HepG2 (cell line): ENCODE measurements around the gene NIPBL.

DNA sequence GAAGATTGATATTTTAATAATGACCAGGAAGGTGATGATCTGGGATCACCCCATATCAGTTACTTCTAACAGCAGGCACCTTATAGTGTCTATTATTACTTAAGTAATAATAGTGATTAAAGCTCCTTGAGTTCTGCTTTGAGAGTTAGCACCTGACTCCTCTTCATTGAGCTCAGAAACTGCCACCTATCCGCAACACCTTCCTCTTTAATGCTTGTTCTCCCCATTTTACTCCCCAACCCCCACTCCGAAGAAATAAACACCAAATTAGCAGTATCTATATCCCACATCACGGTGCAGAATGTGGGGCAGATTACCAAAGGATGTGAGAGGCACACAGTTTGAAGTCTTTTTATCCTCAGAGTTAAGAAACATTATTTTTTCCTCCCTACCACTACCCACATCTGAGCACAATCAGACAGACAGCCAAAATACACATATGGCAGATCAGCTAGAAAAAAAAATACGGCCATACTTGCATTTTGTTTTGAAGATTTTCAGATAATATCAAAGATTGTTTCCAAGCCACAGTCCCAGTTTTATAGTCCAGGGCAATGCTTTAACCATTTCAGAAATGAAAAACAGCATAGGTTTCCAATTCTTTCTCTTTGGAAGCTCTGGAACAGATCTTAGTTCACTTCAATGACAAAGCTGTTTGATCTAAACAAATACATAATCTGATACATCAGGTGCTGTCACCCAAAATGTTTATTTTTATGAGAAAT is 26.1 kb upstream of the IL7R start:
- RRBS, 2 experiments, result no CpG with 5 or more reads among the region's 4 CpGs
CAGE:
- cytosol, long polyA minus RNA, result no peak
- cytosol, long polyA plus RNA, result no peak
- long polyA plus RNA, result no peak
- nucleus, long polyA minus RNA, result no peak
- nucleus, long polyA plus RNA, result no peak

DNA sequence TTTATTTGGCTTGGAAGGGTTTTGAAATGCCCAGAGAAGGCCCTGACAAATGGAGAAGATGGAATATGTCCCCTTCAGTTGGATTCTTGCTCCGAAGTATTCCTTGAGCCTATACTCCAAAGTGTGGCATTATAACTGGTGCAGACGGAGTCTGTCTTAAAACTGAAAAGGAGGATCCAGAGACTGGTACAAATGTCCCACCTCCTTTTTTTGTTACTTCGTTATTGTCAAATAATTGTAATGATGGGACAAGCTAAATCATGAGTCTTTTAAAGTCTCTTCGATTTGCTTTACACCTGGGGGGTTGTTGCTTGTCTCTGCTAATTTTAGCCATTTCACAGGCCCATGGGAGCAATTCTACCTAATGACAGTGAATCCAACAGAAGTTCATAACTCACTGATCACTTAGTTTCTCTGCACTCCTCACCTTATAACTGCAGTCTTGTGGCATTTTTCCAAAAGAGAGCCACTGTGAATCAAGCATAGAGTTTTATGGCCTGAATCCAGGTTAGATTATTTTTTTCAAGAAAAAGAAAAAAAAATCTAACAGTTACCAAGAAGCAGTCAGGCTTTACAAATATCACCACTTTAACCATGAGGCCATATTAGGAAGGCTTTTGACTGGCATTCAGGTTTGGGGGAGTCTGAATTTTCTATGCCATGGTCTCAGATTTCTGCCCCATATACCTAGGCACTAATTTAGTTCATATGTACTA is 1.6 kb upstream of the IL7R start:
- RRBS, 2 experiments, result no CpG with 5 or more reads among the region's 4 CpGs
CAGE:
- cytosol, long polyA minus RNA, result no peak
- cytosol, long polyA plus RNA, result no peak
- long polyA plus RNA, result no peak
- nucleus, long polyA minus RNA, result no peak
- nucleus, long polyA plus RNA, result no peak

- RRBS, 2 experiments, result no CpG with 5 or more reads among the region's 7 CpGs
CAGE:
- cytosol, long polyA minus RNA, result no peak
- cytosol, long polyA plus RNA, result no peak
- long polyA plus RNA, result no peak
- nucleus, long polyA minus RNA, result no peak
- nucleus, long polyA plus RNA, result no peak
These were observed 2.4 kb downstream of the IL7R start for GRCh38 chr5:35858713-35859953.

DNA sequence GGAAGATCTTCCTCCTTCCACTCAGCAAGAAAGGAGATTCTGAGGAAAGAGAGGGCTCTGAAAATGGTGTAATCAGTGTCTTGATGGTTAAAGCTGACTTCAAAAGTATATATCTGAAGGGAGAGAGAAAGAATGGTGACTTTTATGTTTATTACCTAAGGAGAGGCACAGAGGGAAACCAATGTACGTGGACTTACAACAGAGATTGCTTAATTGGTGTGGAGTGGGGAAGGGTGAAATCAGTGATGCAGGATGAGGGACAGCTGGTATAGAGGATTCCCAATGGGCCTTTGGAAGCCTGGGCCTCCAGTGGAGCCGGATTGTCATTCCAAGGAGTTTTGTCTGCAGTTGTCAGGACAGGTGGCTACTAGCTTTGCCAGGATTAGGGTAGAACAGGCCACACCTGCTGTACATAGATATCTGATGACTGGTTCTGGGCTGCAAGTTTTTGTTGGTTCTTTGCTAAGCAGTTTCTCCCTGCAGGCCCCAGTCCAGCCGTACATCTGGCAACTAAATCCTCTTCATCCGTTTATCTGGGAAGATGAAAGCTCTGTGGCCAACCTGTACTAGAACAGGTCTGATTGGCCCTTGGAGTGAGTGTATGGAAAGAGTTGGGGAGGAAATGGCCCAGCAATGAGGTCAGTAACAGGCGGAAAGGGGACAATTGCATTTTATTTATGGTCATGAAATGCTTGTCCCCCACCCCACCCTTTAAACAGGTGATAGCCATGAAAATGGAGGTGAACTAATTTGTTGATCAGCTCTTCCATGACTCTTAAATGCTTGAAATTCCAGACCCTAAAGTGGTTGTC is 4.3 kb downstream of the SKP2 start:
- RRBS, 2 experiments, result no CpG with 5 or more reads among the region's 5 CpGs
CAGE:
- cytosol, long polyA minus RNA, result no peak
- cytosol, long polyA plus RNA, result no peak
- long polyA plus RNA, result no peak
- nucleus, long polyA minus RNA, result no peak
- nucleus, long polyA plus RNA, result no peak

DNA sequence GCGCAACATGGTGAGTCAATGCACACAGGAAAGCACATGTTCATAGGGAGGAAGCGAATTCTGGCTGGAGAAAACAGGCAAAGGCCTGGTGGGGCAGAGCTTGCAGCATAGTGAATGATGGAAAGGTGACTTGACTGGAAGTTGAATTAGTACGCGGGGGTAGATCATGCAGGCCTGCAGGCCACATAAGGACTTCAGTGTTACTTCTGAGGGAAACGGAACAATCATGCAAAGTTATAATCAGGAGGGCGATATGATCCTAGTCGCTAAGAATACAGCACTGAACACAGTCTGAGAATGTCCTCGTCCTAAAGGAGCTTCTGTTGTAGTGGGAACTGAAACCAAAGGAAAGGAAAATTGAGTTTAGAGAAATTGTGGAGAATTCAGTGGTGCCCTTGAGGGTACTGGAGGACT is 71.9 kb upstream of the RANBP3L start:
- RRBS, 2 experiments, result no CpG with 5 or more reads among the region's 8 CpGs
CAGE:
- cytosol, long polyA minus RNA, result no peak
- cytosol, long polyA plus RNA, result no peak
- long polyA plus RNA, result no peak
- nucleus, long polyA minus RNA, result no peak
- nucleus, long polyA plus RNA, result no peak

DNA sequence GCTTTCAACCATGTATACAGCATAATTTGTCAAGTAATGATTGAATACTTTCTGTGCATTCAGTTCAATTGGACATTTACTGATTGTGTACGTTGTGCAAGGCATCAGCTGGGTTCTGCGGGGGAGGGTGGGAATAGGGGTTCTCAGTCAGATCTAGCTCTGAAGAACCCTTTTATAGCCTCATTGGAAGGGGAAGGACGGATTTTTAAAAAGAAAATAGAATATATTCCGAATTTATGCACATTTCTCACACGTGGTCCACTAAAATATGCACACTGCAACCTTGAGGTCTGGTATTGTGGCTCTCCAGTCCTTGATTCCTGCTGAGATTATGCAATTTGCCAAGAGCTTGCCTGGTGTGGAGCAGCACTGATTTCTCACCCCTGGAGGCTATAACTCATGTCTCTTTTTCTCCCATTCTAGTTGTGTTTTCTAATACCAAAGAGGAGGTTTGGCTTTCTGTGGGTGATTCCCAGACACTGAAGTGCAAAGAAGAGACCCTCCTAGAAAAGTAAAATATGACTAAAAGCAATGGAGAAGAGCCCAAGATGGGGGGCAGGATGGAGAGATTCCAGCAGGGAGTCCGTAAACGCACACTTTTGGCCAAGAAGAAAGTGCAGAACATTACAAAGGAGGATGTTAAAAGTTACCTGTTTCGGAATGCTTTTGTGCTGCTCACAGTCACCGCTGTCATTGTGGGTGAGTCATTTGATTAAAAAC is 1.7 kb downstream of the SLC1A3 start:
- RRBS, 2 experiments, result no CpG with 5 or more reads among the region's 9 CpGs
CAGE:
- cytosol, long polyA minus RNA, result no peak
- cytosol, long polyA plus RNA, result no peak
- long polyA plus RNA, result no peak
- nucleus, long polyA minus RNA, result no peak
- nucleus, long polyA plus RNA, result no peak

- RRBS, 2 experiments, result no CpG with 5 or more reads among the region's 9 CpGs
CAGE:
- cytosol, long polyA minus RNA, result no peak
- cytosol, long polyA plus RNA, result no peak
- long polyA plus RNA, result no peak
- nucleus, long polyA minus RNA, result no peak
- nucleus, long polyA plus RNA, result no peak
These were observed 82.8 kb downstream of the SLC1A3 start for GRCh38 chr5:36689095-36689683.

DNA sequence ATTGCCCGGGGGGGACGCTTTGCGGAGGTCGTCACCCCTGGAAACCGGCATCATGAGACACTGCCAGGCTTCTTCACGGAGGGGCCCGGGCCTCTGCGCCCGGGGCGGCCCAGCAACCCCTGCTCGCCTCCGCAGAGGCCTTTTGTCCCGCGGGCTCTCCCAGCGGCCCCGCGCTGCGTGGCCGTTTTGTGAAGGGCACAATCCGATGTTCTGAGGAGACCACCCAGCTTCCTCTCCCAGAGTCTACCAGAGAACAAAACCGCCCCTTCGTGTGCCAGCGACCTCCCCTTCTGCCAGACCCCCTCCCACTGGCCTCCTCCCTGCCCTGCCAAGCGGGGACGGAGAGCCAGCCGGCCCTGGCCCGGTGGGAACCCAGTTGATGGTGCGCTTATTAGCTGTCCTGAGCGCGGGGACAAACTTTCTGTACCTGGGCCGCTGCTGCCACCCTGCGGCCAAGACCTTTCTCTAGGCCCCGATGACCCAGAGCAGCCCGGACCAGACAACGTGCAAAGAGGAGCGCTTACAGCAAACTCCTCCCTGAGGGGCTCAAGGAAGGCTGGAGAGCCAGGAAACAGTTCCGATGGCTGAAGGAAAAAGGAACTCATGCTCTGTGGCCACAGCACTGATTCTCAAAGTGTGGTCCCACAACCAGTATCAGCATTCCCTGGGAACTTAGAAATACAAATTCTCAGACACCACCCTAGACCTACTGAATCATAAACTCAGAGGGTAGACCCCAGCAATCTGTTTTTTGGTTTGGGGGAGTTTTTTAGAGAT is 86.7 kb downstream of the SLC1A3 start:
- RRBS, 2 experiments, result 79 to 86% methylated on average over 3 to 4 of the region's 37 CpGs
CAGE:
- cytosol, long polyA minus RNA, result no peak
- cytosol, long polyA plus RNA, result no peak
- long polyA plus RNA, result no peak
- nucleus, long polyA minus RNA, result no peak
- nucleus, long polyA plus RNA, result no peak

DNA sequence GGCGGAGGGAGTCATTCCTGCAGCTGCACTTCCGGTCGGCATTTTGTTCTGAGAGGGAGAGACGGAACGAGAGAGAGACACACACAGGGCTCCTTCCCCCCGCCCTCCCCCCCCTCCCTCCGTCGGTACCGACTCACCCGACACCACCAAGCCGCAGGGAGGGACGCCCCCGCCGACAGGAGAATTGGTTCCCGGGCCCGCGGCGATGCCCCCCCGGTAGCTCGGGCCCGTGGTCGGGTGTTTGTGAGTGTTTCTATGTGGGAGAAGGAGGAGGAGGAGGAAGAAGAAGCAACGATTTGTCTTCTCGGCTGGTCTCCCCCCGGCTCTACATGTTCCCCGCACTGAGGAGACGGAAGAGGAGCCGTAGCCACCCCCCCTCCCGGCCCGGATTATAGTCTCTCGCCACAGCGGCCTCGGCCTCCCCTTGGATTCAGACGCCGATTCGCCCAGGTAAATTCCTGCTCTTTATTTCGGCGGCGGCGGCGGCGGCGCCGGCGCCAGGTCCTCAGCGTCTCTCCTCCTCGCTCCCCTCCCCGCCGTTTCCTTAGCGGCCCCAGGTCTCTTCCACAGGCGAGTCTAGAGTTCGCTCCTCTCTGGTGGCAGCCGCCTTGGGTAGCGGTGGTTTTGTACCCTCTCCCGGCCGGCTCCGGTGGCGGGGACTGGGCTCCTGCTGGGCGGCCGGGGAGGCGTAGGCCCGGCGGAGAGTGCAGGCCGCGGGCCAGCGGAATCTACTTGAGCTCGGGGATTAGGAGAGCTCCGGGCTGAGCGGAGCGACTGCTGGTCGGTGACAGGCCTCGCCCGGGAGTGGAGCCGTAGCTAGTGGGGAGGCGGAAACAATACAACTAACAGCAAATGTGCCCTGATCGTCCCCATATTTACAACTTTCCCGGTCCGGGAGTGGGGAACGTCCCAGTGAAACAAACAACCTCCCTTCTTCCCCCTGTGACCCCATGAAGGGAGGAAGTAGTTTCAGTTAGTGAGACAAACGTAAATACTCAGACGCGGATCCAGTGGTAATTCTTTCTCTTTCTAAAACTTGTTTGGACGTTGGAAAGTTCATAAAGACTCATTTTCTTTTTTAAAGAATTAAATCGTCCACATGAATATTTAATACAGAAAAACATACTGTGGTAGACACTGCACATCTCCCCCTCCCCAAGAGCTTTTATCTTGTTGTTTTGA is at the start of gene NIPBL:
Gene NIPBL, plus strand, starts transcription at position 41 of the 1,182 bp plus-strand sequence.
- RRBS, 2 experiments, result 2% methylated on average over 34 to 35 of the region's 84 CpGs
CAGE:
- cytosol, long polyA minus RNA, result start-site peak on the plus strand centred at position 46 of the sequence, 72 bp wide, 789 reads; start-site peak on the plus strand centred at position 187 of the sequence, 91 bp wide, 211 reads; start-site peak on the plus strand centred at position 407 of the sequence, 31 bp wide, 65 reads
- cytosol, long polyA plus RNA, result no peak
- long polyA plus RNA, result start-site peak on the plus strand centred at position 134 of the sequence, 65 bp wide, 35 and 78 reads in 2 replicates
- nucleus, long polyA minus RNA, result no peak
- nucleus, long polyA plus RNA, result start-site peak on the plus strand centred at position 106 of the sequence, 114 bp wide, 157 and 276 reads in 2 replicates

- RRBS, 2 experiments, result no CpG with 5 or more reads among the region's 4 CpGs
CAGE:
- cytosol, long polyA minus RNA, result no peak
- cytosol, long polyA plus RNA, result no peak
- long polyA plus RNA, result no peak
- nucleus, long polyA minus RNA, result no peak
- nucleus, long polyA plus RNA, result no peak
These were observed 174.0 kb downstream of the WDR70 start for GRCh38 chr5:37553126-37553511.

- RRBS, 2 experiments, result no CpG with 5 or more reads among the region's 12 CpGs
CAGE:
- cytosol, long polyA minus RNA, result no peak
- cytosol, long polyA plus RNA, result no peak
- long polyA plus RNA, result no peak
- nucleus, long polyA minus RNA, result no peak
- nucleus, long polyA plus RNA, result no peak
These were observed 149.9 kb downstream of the GDNF start for GRCh38 chr5:37689819-37690515.

DNA sequence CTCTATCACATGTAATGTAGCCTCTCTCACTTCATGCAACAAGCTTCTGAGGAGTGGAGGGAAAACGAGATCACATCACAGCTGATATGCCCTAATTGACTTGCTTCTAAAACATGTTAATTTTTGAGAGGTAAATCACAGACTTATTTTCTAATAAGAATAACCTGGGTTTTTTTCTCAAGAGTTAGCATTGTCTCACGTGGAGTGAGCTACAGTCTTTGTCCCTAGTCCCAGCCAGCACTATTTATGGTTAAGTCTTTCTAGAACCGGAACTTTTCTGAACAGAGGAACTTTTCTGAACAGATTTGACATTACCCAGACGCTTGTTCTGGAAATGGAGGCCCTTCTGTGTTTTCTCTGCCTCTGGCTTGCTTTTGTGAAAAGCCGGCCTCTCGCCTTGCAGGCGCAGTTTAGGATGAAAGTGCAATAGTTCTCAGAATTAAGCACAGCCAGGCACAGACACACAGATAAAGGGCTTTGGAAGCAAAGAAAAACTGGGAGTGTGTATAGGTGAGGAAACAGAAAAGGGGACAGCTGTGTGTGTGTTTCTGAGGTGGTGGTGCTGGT is 6.0 kb downstream of the GDNF start:
- RRBS, 2 experiments, result no CpG with 5 or more reads among the region's 7 CpGs
CAGE:
- cytosol, long polyA minus RNA, result no peak
- cytosol, long polyA plus RNA, result no peak
- long polyA plus RNA, result no peak
- nucleus, long polyA minus RNA, result no peak
- nucleus, long polyA plus RNA, result no peak

DNA sequence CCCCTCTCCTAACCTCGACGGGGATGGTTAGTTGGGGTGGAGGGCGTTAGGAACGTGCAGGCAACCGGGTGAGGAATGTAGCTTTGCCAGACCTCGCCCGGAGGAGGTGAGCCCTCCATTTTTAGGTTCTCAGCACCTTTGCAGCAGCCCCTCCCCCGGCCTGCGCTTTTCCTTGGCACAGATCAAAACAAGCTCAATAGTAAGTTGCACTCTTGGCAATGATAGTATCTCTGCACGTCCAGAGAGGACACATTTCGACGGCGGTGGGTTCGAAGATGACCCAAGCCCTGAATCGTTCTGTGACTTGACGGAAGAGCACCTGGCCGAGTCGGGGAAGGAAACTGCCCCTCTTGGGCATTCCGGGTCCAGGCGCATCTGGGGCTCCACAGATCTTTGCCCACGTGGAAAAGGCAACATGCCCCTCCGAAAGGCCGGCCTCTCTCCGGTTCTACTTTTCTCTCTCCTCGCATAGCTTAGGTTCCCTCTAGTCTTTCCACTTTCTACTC is 907 bp downstream of the GDNF start:
- RRBS, 2 experiments, result 51 to 56% methylated on average over 4 of the region's 25 CpGs
CAGE:
- cytosol, long polyA minus RNA, result no peak
- cytosol, long polyA plus RNA, result no peak
- long polyA plus RNA, result no peak
- nucleus, long polyA minus RNA, result no peak
- nucleus, long polyA plus RNA, result no peak

DNA sequence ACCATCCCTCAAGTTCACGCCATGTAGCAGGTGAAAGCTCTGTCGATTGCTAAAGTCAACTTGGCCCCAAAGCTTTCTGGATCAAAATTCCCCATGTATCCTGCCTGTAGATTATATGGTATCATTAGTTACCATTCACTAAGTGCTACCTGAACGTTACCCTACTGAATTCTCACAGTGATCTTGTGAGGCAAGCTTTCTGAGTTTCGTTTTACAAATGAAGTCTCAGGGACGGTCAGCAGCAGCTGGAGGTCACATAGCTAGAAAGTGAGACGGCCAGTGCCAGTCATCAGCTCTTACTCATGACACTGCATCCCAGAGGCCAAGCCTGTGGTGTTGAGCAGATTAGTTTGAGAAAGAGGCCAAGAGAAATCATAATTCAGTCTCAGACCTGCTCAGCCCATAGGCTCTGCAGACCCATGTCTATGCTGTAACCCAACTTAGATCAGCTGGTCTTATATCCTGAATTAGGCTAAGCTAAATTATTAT is 95.8 kb upstream of the EGFLAM start:
- RRBS, 2 experiments, result no CpG with 5 or more reads among the region's 6 CpGs
CAGE:
- cytosol, long polyA minus RNA, result no peak
- cytosol, long polyA plus RNA, result no peak
- long polyA plus RNA, result no peak
- nucleus, long polyA minus RNA, result no peak
- nucleus, long polyA plus RNA, result no peak

DNA sequence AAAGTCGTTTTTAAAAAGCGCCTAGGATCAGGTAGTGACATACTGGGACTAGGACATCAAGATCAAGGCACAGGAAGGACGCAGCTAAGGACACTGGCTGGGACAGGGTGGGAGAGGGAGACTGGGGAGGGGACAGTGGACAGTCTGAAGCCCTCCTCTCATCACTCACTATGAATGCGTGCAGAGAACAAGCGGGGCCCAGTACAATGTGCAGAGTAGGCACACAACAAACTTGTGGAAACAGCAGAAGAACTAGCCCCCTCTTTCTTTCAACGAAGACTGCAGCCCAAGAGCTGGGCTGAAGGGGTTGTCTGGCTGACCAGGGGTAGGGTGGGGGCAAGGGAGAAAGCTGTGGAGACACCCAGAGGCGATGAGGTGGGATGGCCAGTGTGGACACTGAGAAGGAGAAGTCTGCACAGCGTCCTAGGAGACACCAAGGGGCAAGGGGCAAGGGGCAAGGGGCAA is 62.4 kb downstream of the LIFR start:
- RRBS, 2 experiments, result no CpG with 5 or more reads among the region's 8 CpGs
CAGE:
- cytosol, long polyA minus RNA, result no peak
- cytosol, long polyA plus RNA, result no peak
- long polyA plus RNA, result no peak
- nucleus, long polyA minus RNA, result no peak
- nucleus, long polyA plus RNA, result no peak

DNA sequence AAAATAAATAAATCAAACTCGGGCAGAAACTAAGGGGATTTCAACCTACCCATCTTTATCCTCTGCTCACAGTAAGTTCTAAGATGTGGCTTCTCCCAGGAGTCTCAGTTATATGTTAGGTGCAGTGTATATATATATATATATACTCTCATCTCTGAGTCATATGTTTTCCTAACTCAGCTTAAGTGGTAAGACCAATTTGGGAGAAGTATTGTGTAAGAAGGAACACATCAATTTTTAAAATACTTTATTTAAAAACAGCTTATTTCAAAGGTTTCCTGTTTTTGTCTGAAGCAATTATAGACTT is 20.3 kb upstream of the OSMR start:
- RRBS, 2 experiments, result no CpG with 5 or more reads among the region's 1 CpG
CAGE:
- cytosol, long polyA minus RNA, result no peak
- cytosol, long polyA plus RNA, result no peak
- long polyA plus RNA, result no peak
- nucleus, long polyA minus RNA, result no peak
- nucleus, long polyA plus RNA, result no peak

DNA sequence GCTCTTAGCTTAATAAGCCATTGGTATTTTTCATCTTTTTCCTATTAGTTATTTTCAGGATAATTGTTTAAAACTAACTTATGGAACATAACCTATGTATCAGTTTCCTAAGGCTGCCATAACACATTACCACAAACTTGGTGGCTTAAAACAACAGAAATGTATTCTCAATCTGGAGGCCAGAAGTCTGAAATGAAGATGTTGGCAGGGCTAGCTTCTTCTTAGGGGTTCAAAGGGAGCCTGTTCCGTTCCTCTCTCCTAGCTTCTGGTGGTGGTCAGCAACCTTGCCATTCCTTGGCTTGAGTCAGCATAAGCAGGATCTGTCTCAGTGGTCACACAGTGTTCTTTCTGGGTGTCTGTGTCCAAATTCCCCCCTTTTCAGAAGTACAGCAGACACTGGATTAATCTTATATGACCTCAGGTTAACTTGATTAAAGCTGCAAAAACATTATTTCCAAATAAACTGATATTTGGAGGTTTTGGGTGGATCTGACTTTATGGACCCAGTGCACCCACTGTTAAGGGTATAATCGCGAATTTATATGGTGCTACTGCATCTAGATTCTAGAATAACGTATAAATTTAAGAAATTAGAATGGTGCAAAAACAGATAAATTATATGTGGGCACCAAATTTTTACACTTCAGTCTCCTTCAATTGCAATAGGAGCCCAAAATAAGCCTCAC is 2.1 kb upstream of the OSMR start:
- RRBS, 2 experiments, result no CpG with 5 or more reads among the region's 4 CpGs
CAGE:
- cytosol, long polyA minus RNA, result no peak
- cytosol, long polyA plus RNA, result no peak
- long polyA plus RNA, result no peak
- nucleus, long polyA minus RNA, result no peak
- nucleus, long polyA plus RNA, result no peak

DNA sequence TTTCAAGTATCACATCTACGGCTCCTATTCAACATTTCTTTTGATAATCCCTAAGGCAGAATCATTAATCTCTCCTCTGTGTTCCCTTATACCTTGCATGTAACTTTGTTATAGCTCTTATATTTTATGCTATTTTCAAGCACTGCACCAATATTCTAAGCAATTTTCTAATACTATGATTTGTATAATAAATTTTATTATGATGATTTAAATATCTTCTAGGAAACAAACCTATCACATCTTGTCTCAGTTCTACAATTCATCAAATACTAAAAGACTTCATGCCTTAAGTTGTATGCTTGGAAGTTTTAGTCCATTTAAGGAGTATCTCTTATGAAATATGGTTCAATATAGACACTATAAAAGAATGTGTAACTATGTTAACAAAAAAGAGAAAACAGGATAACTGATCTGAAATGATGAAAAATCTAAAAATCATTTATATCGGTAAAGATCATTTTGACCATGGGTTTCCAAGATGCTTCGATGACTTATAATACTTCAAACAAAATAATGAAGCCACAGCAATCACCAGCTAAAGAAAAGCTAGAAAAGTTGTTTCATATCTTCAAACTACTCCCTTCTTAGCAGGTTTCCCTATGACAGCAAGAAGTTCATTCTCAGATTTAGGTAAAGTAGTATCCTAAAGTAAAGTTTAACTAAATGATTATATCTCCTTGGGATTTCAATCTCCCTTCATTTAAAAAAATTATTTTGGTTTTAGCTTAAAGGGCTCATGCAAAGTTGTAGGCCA is 110.9 kb downstream of the OSMR start:
- RRBS, 2 experiments, result no CpG with 5 or more reads among the region's 3 CpGs
CAGE:
- cytosol, long polyA minus RNA, result no peak
- cytosol, long polyA plus RNA, result no peak
- long polyA plus RNA, result no peak
- nucleus, long polyA minus RNA, result no peak
- nucleus, long polyA plus RNA, result no peak

- RRBS, 2 experiments, result no CpG with 5 or more reads among the region's 1 CpG
CAGE:
- cytosol, long polyA minus RNA, result no peak
- cytosol, long polyA plus RNA, result no peak
- long polyA plus RNA, result no peak
- nucleus, long polyA minus RNA, result no peak
- nucleus, long polyA plus RNA, result no peak
These were observed 6.8 kb downstream of the RICTOR start for GRCh38 chr5:39067390-39067876.

DNA sequence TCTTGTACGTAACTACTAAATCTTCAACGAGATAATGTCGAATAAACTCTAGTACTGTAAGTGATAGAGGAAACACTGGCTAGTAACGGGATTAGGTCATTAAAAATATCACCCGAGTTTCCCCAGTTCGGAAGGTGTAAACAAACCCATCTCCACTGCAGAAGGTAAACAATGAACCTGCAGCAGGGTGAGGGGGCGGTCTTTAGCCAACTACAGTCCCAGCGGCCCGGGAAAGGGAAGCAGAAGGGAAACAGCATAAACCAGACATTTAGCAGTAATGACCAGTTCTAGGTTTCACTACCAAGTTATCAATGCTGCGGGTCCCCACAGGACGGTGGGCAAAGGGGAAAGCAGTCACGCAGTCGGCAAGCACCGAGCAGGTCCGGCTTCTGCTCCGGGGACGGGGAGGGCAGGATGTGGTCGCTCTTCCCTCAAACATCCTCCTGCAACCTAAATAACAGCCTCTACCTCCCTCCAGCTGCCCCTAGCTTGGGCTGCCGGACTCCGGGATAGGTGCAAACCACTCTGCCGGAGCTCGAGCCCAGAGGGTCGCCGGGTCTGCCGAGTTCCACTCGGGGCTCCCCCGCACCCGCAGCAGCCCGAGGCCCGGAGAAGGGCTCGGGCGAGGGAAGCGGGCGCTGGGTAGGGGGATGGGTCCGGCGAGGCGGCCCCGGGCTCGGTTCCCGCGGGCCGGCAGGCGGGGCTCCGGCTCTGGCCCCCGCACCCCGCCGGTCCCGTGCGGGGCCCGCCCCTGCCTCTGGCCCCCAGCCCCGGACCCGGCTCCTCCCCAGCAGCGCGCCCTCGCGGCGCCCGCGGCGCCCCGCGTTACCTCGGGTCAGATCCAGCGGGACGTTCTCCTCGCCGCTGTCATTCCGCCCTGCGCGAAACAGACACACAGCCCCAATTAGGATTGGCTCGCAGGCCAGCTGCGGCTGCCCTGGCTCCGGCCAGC is 641 bp downstream of the RICTOR start:
- RRBS, 2 experiments, result 2 to 3% methylated on average over 17 of the region's 73 CpGs
CAGE:
- cytosol, long polyA minus RNA, result no peak
- cytosol, long polyA plus RNA, result no peak
- long polyA plus RNA, result no peak
- nucleus, long polyA minus RNA, result no peak
- nucleus, long polyA plus RNA, result no peak